ENCODE data around the genes TMEM185A, MAGEA8 and GABRE.

DNA sequence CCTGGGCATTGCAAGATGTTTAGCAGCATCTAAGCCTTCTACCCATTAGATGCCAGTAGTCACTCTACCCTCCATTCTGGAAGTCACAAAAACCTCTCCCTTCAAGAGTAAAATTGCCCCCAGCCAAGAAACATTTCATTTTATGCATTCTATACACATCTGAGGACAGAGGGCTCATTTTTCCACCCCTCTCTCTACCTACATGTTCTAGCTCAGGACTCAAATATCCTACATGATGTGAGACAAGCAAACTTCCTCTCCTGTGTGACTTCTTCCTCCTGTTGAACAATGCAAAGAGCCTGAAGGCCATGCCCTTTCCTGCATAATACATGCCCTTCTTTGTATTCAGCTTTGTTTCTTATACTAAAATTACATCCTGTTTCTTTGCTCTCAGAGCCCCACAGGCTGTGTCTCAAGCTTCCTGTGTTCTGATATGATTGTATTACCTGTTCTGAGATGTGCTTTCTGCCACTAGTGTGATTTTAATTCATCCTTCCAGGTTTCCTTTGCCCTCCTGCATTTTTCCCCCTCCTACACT, 166.5 kb upstream of the AFF2 start:
- PRO-cap, 3 experiments: no peak in any of the 3 experiments

DNA sequence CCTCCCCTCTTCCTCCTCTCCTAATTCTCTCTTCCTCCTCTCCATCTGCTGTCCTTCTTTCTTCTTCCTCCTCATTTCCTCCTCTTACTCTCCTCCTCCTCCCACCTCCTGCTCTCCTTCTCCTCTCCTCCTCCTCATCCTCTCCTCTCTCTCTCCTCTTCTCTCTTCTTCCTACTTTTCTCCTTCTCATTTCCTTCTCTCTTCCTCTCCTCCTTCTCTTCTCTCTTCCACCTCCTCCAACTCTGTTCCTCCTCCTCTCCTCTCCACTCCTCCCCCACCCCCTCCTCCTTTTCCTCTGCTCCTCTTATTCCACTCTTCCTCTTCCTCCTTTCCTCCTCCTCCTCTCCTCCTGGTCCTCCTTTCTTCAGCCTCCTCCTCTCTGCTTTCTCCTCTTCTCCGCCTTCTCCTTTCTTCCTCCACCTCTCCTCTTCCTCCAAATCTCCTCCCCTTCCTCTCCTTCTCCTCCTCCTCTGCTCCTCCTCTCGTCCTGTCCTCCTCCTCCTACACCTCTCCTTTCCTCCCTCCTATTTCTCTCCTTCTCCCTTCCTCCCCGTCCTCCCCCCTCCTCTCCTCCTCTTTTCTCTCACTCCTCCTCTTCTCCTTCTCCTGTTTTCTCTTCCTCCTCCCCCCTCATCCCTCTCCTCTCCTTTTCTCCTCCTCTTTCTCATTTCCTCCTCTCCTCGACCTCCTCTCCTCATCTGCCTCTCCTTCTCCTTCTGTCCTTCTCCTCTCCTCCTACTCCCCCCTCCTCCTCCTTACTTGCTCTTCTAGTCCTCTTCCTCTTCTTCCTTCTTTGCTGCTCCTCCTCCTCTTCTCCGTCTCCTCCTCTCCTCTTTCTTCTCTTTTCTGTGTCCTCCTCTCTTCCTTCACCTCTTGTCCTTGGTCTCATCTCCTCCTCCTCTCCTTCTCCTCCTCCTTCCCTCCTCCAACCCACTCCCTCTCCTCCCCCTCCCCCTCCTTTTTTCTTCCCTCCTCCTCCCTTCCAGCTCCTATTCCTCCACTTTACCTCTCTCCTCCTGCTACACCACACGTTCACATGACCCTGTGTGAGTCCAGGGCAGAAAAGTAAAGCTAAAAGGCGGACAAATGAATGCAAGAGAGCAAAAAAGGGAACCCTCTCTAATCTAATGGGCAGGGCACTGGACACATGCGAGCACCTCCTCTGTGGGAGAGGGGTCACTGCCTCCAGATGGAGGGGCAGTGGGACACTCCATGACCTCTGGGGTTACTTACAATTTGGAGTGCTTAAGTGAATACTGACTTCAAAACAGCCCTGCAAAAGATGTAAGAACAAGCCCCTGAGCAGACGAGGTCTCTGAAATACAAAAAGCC, 5.4 kb upstream of the EOLA1 start:
- PRO-cap, 3 experiments: no peak in any of the 3 experiments
- RRBS: no CpG with 5 or more reads among the region's 9 CpGs

- PRO-cap, 3 experiments: peak in 3 of 3 experiments; most common plus-strand start chrX:149631868 (in 3); most common minus-strand start chrX:149631736 (in 3)
- RRBS: 18% methylated on average over 15 of the region's 74 CpGs
Observed at GRCh38 chrX:149631519-149632310, at the start of gene TMEM185A. Gene TMEM185A, minus strand, starts transcription at chrX:149631792.

DNA sequence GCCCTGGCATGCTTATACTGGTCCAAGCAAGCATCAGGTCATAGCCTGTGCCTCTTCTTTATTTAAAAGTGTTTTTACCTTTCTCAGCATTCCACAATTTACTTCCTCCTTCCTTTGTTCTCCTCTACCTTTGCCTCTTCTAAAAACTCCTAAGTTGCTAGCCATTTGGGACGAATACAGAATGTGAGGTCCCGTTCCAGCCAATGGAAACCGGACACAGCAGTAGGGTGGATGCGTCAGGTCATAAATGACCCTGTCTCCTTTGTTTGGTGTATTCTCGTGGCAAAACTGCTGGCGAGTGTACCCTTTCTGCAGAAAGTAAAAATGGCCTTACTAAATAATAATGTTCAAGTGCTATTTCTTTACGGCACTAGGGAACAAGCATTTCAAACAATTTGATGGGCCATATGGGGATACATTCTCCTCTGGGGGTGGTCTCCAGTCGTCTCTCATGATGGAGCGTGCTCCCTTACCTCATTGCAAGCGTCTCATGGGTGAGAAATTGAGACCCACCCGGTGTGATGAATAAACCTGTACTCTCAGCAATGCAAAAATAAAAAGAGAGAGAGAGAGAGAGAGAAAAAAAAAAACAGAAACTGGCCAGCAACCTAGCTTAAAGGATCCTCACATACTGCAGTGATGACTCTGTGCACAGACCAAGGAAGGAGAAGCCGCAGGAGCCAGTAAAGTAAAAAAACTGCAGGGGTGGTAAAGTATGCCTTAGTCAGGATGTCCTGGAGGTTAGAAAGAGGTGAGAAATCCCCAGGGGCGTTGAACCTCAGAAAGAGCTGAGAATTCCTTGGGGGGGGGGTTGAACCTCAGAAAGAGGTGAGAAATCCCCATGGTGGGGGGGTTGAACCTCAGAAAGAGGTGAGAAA, 47.7 kb downstream of the MAGEA9 start:
- PRO-cap, 3 experiments: no peak in any of the 3 experiments
- RRBS: no CpG with 5 or more reads among the region's 13 CpGs

DNA sequence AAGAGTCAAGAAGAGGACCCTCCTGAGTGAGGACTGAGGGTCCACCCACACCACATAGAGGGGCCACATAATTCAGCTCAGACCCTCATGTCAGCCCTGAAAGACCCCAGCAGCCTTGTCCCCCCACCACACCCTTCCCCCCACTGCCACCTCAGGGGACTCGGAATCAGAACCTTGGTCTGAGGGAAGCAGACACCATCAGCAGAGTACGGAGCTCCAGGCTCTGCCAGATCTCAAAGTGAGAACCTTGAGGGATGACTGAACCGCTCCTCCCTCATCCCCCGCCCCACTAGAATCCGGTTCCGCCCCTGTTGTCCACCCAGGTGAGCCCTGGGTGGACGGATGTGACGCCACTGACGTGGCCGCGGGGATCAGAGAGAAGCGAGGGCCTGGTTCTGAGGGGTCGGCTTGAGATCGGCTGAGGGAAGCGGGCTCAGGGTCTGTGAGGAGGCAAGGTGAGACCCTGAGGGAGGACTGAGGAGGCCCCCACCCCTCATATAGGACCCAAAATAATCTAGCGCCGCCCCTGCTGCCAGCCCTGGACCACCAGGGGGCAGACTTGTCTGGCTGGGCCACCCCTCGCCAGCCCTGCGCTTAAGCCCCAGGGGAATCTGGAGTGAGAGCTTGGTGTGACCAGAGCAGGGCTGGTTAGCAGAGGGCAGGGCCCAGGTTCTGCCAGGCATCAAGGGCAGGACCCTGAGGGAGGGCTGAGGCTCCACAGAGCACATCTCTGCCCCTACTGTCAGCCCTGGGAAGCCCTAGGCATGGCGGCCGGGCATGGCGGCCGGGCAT, at the start of gene MAGEA8:
TSS of gene MAGEA8 (plus strand) at position 353 of the 792 bp plus-strand sequence.
- PRO-cap, 3 experiments: no peak in any of the 3 experiments
- RRBS: no CpG with 5 or more reads among the region's 23 CpGs

DNA sequence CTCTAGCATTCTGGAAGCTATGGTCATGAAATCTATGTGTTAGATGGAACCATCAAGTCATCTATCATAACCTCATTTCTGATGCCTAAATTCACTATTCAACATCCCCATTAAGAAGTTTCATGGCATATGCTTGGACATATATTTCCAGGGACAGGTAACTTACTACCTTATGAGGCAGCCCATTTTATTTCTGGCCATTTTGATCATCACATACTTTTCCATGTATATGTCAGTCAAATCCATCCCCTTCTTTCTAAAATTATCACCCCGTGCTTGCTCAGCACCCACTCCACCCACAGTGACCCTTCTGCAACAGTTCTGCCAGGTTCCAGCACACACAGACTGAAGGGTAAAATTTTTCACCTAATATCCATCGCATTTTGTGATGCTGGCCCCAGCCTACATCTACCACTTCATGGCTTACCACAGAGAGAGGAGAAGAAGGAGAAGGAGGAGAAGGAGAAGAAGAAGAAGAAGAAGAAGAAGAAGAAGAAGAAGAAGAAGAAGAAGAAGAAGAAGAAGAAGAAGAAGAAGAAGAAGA, 34.7 kb downstream of the MAMLD1 start:
- PRO-cap, 3 experiments: no peak in any of the 3 experiments
- RRBS: no CpG with 5 or more reads among the region's 2 CpGs

- PRO-cap, 3 experiments: no peak in any of the 3 experiments
- RRBS: no CpG with 5 or more reads among the region's 10 CpGs
Observed at GRCh38 chrX:150445099-150446079, 82.3 kb downstream of the MAMLD1 start.

DNA sequence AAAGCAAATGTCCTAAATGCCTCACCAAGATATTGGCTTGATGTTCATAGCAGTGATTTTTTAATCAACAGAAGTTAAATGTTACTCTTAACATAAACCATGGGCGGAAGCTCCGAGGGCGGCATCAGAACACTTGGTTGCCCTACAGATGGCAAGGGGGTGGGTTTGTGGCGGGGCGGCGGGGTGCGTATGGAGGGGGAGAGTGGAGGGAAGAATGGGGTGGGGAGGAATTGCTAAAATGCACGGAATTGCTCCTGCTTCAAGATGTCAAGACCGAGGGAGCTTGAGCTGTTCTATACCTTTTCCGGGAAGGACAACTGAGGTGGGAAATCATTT, 480 bp upstream of the MTMR1 start:
- PRO-cap, 3 experiments: no peak in any of the 3 experiments
- RRBS: 42% methylated on average over 1 of the region's 10 CpGs

- PRO-cap, 3 experiments: no peak in any of the 3 experiments
- RRBS: no CpG with 5 or more reads among the region's 10 CpGs
Observed at GRCh38 chrX:150694608-150695720, 1.8 kb downstream of the MTMR1 start.

GRCh38 chrX:151703291-151703695, 8.0 kb downstream of the PRRG3 start:
- PRO-cap, 3 experiments: no peak in any of the 3 experiments
- RRBS: no CpG with 5 or more reads among the region's 7 CpGs

GRCh38 chrX:151953393-151954225, 20.9 kb downstream of the GABRE start:
- PRO-cap, 3 experiments: no peak in any of the 3 experiments
- RRBS: no CpG with 5 or more reads among the region's 5 CpGs

- PRO-cap, 3 experiments: peak in 3 of 3 experiments; most common plus-strand start chrX:151974790 (in 3); most common minus-strand start chrX:151974685 (in 2)
- RRBS: 18% methylated on average over 31 of the region's 108 CpGs
Observed at GRCh38 chrX:151973907-151975098, at the start of gene GABRE. Gene GABRE, minus strand, starts transcription at chrX:151974676.

- PRO-cap, 3 experiments: no peak in any of the 3 experiments
- RRBS: no CpG with 5 or more reads among the region's 22 CpGs
Observed at GRCh38 chrX:152914887-152916106, 17.4 kb downstream of the ZNF185 start.

- PRO-cap, 3 experiments: no peak in any of the 3 experiments
- RRBS: 14% methylated on average over 16 of the region's 42 CpGs
Observed at GRCh38 chrX:152958657-152959309, 35.1 kb downstream of the PNMA5 start.

GRCh38 chrX:152988619-152989089, 5.3 kb downstream of the PNMA5 start:
- PRO-cap, 3 experiments: no peak in any of the 3 experiments
- RRBS: no CpG with 5 or more reads among the region's 4 CpGs

DNA sequence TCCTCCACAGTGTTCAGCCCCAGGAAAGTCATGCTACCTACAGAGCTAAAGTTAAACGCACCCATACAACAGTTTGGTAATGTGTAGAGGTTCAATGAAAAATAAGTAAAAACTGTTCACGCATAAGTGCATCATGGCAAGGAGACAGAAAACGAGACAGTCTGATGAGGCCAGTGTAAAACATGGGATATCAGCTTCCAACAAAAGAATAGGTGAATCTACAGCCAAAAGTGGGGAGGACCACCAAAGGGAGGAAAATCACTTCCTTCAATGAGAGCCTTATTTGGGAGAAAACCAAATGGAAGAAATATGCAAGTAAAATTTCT, 20.8 kb upstream of the PWWP4 start:
- PRO-cap, 3 experiments: no peak in any of the 3 experiments
- RRBS: no CpG with 5 or more reads among the region's 3 CpGs

GRCh38 chrX:153334776-153335189, 830 bp downstream of the ZNF275 start:
- PRO-cap, 3 experiments: no peak in any of the 3 experiments
- RRBS: no CpG with 5 or more reads among the region's 11 CpGs

DNA sequence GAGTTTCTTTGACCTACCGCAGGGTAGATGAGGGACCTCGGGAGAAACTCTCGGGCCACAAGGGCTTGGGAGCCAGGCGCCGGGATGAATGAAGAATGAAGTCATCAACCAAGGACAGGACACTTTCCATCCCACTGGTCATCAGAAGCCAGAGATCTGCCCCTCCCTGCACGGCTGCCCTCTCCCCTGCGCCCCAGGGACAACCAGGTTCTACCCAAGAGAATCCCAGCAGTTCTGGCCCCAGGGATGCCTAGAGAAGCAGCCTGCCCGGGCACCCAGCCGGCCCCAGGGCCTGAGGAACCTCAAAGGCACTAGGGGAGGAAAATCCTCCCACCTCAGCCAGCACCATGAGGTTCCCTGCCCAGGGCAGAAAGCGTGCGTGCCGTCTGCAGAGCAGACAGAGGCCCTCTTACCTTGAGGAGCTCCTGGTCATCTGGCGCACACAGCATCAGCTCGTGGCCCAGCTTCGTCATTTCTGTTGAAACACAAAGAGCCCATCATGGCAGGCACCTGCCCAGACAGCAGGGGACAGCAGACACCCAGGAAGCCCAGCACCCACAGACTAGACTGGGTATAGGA, 8.1 kb downstream of the HAUS7 start:
- PRO-cap, 3 experiments: no peak in any of the 3 experiments
- RRBS: no CpG with 5 or more reads among the region's 15 CpGs

DNA sequence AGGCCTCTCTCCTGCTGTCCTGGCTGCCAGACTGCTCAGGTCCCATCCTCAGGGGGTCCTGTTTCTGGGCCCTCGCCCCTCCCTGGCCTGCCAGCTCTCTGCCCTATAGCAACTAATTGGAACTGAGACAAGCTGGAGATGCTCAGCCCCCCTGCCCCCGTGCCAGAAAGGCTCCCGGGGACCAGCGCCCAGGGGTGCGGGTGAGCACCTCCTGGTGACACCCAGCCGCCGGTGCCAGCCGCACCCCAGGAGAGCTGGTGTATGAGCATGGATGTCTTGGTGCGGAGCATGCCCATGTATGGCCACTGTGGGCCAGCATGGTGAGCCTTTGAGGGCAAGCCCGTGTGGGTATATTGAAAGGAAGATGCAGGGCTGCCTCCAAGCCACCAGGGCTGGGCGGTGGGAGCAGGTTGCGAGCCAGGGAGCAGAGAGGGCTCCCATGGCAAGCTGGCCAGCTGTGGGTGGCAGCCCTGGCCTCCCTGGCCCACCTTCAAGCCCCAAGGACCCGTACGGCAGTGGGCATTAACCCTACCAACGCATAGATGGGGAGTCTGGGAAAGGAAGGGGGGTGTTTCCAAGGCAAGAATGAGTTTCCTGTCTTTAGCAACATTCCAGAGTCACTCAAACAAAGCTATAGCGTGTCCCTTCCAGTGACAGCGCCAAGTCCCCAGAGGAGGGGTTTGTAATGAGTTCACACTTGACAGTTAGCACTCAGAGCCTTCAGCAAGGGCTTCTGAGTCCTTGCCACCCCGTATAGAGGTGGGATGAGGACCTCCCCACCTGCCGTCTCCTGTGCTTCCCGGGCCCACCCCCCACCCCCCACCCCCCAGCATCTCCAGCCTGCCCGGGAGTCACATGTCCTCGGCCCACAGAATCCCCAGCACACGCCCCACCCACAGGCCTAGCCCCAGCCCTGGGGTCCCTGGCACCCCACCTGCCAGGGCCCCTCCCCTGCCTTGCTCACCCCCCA, 1.6 kb downstream of the BGN start:
- PRO-cap, 3 experiments: no peak in any of the 3 experiments
- RRBS: 66% methylated on average over 5 of the region's 23 CpGs

GRCh38 chrX:153507572-153508089, 9.8 kb upstream of the ATP2B3 start:
- PRO-cap, 3 experiments: no peak in any of the 3 experiments
- RRBS: no CpG with 5 or more reads among the region's 14 CpGs